Pulmonary artery (tissue), 1 donor: ENCODE data around the gene TMTC4.

DNA sequence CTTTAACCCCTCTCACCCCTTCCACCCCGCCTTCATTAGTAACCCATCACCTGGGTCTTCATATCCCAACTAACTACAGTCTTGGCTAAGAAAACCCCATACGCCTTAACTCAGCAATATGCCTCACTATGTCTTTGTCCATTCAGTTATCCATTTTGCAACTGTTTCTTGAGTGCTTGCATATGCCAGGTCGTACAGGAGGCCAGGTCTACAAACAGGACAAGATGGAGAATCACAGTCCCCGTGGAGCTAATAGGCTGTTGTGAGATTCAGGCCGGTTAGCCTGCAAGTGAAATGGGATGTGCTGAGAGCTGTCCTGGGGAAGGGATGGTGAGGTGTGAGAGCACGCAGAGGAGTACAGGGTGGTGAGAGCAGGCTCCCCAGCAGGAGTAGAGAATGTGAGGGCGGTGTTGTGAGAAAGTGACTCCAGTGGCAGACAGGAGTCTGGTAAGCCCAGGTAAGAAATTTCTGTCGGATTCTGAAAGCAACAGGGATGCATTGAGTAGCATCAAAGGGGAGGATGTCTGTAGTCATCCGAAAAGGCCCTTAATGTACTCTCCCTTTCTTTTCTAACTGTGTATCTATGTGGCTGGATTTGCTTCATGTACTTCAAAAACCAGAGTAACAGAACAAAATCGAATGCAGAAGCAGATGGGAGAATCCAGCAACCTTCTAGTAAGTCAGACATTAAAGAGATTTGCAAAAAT lies 50.7 kb upstream of the GPR183 start:
- PRO-cap = no peak

DNA sequence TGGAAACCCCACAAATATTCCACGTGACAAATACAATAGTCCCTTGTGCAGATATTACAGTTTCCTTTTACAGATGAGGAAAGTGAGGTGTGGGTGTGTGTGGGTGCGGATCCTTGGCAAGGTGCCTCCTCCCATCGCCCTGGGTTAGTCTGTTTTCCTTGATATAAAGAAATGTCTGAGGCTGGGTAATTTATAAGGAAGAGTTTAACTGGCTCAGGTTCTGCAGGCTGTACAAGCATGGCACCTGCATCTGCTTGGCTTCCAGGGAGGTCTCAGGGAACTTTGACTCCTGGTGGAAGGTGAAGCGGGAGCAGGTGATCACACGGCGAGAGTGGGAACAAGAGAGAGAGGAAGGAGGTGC lies 96.5 kb upstream of the GPR183 start:
- PRO-cap = no peak

DNA sequence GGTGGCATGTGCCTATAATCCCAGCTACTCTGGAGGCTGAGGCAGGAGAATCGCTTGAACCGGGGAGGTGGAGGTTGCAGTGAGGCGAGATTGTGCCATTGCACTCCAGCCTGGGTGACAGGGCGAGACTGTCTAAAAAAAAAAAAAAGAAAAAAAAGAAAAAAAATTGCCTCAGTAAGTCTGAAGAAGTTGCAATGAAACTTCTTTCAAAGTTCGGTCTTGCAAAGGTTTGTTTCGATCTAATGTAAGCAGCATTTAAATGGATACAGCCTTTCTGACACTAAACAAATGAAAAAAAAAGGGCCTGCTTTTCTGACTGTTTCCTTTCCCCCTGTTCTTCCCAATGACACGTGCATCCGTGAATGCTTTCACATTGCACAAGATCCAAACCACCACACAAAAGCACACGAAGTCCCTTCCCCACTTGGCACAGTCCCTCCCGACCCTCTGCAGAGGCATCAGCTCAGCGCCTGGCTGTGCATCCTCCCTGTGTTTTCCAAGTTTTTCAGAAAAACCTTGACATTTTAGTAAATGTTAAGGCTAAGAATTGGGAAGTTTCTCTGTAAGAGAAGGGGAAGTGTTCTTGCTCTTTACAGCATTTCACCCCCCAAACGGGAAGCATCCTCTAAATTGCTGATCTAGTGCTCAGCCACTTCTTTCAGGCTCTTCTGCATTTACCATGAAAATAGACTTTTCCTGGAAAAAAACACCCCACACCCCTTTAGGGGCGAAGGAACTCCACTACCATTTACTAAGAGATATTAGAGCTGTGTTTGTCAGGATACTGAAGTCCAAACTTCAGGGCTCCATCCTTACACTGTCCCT lies 94.6 kb upstream of the TM9SF2 start:
- PRO-cap = no peak

DNA sequence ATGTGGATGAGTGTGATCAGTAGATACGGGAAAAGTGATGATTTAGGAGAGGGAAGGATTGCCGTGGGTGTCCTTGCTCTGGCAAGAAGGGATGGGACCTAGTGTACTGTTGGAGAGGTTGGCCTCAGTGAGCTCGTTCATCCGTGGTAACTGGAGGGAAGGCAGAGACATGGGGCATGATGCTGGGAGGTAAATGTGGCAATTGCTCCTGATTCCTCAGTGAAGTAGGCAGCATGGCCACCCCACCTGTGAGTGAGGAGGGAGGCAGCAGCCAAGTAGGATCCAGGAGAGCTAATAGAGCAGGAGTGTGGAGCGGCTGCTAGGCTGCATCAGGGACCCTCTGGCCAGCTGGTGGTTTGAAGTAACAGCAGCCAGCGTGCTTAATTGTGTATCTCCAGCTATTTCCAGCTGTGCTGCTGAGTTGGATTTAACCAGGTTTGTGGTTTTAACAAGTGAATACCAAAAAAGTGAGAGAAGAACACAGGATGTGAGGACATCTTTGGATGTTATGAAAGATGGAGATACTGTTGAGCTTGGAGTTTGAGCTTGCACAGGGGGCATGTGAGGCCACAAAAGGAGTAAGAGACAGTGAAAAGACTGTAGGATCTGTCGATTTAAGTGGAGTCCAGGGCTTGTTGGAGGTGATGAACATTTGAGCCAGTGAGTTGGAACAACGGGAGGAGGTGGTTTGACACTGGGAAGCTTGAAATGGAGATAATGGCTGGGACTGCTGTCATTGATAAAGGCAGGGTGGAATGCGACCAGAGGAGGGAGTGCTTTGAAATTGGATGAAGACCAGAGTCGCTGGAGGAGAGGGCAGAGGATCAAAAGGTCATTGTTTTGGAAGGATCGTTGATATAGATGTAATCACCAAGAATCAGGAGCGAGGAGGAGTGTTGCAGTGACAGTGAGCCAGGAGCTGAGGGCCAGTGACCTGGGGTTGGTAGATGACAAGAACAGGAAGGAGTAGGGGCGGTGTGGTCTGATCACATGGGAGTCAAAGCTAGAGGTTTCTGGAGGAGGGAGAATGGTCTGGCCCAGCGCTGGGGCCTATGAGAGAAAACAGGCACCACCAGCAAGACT lies 25.0 kb downstream of the TM9SF2 start:
- PRO-cap = no peak

GRCh38 chr13:99578380-99578997 lies 28.0 kb upstream of the CLYBL start:
- PRO-cap = no peak

- PRO-cap = no peak
These were observed 112.7 kb downstream of the ZIC5 start for GRCh38 chr13:99858664-99859497.

GRCh38 chr13:99909849-99910344 lies 61.7 kb downstream of the ZIC5 start:
- PRO-cap = no peak

- PRO-cap = no peak
These were observed 1.0 kb upstream of the ZIC2 start for GRCh38 chr13:99980450-99981111.

- PRO-cap = no peak
These were observed 9.9 kb downstream of the PCCA start for GRCh38 chr13:100098747-100099157.

- PRO-cap = no peak
These were observed 237.5 kb downstream of the PCCA start for GRCh38 chr13:100326469-100326764.

- PRO-cap = no peak
These were observed 63.2 kb downstream of the GGACT start for GRCh38 chr13:100525282-100525973.

DNA sequence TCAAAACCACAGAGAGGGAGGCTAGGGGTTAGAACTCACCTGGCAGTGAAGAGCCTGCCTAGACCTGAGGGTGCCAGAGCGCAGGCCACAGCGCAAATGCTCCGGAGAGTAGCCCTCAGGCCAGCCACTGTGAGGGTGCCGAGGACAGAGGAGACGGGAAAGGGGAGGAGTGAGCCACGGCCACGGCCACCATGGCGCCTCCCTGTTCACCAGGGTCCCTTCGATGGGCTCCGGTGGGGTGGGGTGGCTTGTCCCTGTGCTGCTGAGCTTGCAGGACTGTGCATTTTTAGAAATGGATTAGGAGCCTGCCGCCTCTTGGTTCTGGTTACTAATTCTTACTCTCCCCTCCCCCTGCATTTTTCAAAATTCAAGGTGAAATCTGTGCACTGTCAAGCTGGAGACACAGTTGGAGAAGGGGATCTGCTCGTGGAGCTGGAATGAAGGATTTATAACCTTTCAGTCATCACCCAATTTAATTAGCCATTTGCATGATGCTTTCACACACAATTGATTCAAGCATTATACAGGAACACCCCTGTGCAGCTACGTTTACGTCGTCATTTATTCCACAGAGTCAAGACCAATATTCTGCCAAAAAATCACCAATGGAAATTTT lies 58.8 kb downstream of the GGACT start:
- PRO-cap = no peak

DNA sequence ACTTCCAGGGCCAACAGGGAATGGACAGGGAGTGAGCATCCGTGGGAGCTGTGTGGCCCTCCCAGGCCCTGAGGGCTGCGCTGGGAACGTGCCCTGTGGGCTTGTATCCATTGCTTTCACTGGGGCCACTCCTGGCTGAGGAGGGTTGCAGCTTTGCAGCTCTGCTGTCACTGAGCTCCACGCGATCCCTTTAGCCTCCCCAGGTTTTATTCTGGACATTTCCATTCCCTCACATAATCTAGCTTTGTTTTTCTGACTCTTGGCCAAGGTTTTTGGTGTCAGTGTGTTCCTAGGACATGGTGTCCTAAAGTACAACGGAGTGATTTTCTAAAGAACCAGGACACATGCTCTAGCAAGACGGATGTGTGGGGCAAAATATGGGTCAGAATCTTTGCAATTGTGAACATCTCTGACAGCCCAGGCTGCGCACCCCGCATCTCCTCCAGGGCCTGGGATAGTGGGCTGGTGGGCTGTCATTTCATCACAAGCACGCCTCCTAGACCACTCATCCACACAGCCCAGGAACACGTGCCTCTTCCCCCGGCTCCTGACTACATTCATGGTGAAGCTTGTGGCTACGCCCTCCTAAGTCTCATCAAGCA lies 28.0 kb downstream of the GGACT start:
- PRO-cap = no peak

DNA sequence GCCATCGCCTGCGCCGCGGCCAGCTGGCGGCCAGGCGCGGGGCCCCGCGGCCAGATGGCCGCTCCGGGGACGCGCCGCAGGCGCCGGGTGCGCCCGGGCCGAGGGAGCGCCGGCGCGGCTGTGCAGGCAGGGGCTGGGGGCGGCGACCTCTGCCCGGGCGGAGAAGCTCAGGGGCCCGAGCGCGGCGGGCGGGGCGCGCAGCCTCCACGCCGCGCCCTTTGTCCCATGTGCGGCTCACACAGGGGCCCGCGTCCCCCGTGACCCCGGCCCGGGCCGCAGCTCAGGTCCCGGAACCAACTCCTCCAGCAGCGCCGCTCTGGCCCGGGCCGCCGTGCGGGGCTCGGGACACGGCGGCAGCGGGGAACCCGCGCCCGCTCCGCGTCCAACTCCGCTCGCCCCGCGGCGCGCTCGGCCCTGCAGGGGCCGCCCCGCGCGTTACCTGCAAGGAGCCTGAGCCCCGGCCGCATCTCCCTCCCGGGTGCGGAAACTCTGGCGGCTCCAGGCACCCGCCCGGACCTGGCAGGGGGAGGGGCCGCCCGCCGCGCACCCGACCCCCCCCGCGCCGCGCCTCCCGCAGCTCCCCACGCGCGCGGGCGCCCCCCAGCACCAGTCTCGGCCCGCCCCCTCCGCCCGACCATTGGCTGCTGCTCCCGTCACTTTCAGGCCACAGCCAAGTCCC lies at the start of gene TMTC4:
Gene TMTC4, minus strand, starts transcription at position 491 of the 679 bp plus-strand sequence.
- PRO-cap = bidirectional peak, plus-strand start outside the sequence, minus-strand start at position 575 of the sequence

- PRO-cap = no peak
These were observed 203.1 kb upstream of the TMTC4 start for GRCh38 chr13:100877705-100878125.

- PRO-cap = unidirectional peak, minus-strand start at chr13:101453841
These were observed 1.3 kb downstream of the ITGBL1 start for GRCh38 chr13:101453580-101454415.

- PRO-cap = no peak
These were observed 48.1 kb downstream of the FGF14 start for GRCh38 chr13:101868618-101869134.

DNA sequence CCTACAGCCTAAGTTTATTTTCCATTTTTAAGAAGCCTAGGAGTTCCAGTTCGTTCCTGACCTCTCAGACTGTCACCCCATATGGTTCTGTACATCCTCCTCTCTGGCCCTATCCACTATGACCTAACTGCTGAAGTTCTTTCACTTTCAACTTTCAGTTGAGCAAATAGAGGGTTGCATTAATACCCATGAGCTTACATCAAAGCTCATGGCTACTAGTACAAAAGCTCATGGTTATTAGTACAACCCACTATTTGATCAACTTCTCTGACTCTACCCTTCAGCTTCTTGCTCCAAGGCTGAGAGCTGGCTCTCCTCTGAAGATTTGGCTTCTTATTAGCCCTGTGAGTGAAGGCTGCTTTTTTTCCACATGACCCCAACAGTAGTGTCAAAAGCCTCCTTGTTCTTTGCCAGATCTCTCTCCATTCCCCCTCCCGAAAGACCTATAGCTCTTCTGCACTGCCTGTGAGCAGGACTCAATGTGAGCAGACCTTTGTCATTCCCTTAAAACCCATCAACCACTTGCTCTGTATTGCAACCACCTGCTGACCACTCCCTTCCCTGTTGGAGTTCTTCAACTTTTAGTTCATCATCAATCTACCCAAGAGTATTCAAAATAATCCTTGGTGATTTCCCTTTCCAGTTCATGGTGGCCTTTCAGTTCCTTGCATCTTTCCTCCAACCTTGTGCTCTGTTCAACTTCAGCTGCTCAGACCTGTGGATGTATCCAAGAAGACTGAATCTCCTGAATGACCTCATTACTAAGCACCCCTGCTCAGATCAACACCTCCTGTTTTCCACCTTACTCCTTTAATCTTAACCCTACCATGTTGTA lies 267.6 kb upstream of the TPP2 start:
- PRO-cap = no peak

DNA sequence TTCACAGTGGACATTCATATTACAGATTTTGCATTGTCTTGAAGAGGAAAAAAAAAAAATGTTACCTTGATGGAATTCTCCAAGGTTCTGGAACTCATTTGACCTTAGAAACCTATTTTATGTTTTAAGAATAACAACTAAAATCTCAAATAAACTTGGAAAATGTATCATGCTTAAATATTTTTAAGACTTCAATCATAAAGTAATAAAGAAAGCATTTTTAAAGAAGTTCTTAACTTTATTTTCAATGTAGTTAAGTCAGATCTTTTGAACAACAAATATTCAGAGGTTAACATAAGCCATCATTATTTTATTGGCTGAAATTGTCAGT lies 115.2 kb upstream of the TPP2 start:
- PRO-cap = no peak

DNA sequence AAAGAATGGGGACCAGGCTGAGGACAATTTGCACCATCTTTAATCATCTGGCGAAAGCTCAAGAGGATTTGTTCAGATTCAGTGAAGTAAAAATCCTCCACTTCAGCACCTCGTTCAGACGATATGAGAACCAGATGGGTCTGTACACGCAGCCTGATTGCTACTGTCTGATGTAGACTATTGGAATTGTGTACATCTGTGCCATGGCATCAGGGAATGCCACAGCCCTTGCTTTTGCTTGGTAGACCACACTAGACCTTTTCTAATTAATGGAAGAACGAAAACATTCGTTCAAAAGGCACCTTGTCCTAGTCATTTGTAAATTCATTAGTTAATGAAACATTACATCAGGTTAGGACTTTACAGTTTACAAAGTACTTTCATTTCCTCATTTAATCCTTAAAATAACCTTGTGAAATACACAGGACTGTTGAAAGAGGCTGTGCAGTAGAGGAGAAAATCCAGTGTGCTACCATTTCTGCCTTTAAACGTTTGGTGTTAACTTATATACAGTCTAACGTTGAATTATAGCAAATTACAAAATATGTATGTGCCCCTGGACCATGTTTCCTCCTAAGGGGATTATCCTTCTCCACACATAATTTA lies 59.2 kb downstream of the SLC10A2 start:
- PRO-cap = no peak